H7 (cell line): ENCODE measurements around a stretch of chr15.

GRCh38 chr15:70075619-70076584, 21.8 kb downstream of the TLE3 start:
- RAMPAGE, long total RNA = no peak

DNA sequence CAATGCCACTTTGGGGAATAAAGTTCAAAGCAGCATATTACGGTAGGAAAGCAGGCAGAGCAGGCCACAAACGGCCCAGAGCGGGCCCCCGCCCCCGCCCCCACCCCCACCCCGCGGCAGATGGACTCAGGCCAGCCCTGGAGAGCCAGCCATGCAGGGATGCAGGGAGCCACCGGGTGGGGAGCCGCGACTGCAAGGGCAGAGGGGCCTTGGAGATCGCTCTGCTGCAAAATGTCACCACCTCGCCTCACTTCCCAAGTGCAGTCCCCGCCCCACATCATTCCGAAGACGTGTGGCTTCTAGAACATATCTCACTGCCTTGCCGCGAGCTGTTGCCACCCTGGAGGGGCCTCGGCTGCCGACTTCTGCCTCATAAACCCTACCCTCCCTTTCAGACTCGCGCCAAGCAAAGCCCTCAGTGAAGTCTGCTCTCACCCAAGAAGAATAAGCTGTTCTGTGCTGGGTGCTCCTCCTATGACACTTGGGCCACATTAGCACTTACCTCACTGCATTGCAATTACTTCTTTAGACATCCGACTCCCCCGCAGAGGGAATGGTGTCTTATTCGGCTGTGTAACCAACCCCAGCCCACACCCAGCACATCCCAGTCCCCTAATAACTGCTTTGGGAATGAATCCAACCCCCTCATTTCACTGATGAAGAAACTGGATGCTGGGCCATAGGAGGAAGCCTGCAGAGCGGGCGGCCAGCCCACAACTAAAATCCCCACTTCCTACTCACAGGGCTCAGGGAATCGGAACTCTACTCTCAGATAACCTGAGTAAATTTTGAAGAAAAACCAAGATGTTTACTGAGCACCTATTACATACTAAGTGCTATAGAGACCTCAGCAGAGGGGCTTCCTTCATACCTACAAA, 8.7 kb downstream of the TLE3 start:
- RAMPAGE, long total RNA = no peak

DNA sequence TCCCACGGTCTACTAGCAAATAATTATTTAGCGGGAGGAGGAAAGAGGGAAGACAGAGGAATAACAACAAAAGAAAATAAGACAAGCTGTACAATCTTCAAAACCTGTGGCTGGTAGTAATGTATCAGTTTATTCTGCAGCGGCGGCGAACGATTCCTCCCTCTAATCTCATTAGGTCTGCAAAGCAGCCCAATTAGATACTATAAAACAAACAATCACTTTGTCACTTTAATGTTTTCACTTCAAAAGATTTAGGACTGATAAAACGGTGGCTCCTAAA, 436 bp upstream of the TLE3 start:
- RAMPAGE, long total RNA = no peak

- RAMPAGE, long total RNA = no peak
Measured at GRCh38 chr15:70100024-70100598, 2.4 kb upstream of the TLE3 start.

DNA sequence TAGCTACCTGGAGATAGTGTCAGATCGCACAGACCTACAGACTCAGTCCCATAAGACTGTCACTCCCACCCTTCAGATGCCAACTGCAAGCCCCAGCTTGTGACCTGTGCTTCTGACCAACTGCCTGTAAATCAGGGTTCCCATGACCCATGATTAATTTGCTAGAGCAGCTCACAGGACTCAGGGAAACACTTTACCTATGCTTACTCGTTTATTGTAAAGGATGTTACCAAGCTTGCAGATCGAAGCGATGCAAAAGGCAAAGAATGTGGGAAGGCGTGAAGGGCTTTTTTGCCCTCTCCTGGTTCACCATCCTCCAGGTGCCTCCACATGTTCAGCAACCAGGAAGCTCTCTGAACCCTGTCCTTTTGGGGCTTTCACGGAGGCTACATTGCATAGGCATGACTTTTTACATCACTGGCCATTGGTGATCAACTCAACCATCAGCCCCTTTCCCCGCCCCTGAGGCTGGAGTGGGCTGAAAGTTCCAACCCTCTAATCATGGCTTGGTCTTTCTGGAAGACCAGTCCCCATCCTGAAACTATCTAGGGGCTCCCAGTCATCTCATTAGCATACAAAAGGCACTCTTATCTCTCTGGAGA, 52.8 kb downstream of the UACA start:
- RAMPAGE, long total RNA = no peak

DNA sequence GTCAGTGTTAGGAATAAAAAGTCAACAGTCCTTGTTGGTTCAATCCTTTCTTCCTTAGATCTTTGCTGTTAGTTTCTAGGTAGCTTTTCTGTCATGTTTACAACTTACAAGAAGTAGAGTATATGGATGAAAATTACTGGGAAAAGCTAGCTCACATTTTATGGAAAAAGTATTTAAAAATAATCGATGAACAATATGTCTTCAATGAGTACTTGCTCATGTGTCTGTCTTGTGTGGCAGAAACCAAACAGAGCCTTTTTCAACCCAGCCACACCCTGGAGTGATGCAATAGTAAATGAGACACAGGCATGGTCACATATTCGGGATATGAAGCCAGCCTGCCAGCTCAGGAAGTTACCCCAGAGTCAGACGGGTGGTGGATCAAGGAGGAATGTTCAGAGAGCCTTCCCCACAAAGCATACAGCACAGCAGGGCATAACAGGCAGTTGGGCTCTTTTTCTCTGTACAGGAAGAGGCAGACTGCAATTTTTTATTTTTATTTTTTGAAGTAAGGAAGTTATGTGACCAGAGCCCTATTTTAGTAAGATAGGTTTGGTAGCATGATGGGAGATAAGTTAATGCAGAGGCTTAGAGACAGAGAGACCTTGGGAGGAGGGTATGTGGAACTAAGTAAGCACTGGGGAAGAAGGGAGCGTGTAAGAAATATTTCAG, 27.3 kb downstream of the LARP6 start:
- RAMPAGE, long total RNA = no peak

- RAMPAGE, long total RNA = no peak
Measured at GRCh38 chr15:71114239-71114721, 991 bp upstream of the THSD4 start.

GRCh38 chr15:71116386-71116865, 1.2 kb downstream of the THSD4 start:
- RAMPAGE, long total RNA = no peak

- RAMPAGE, long total RNA = no peak
Measured at GRCh38 chr15:71186247-71186693, 71.0 kb downstream of the THSD4 start.

- RAMPAGE, long total RNA = no peak
Measured at GRCh38 chr15:71265842-71266971, 150.9 kb downstream of the THSD4 start.

- RAMPAGE, long total RNA = no peak
Measured at GRCh38 chr15:71337087-71337944, 222.0 kb downstream of the THSD4 start.

DNA sequence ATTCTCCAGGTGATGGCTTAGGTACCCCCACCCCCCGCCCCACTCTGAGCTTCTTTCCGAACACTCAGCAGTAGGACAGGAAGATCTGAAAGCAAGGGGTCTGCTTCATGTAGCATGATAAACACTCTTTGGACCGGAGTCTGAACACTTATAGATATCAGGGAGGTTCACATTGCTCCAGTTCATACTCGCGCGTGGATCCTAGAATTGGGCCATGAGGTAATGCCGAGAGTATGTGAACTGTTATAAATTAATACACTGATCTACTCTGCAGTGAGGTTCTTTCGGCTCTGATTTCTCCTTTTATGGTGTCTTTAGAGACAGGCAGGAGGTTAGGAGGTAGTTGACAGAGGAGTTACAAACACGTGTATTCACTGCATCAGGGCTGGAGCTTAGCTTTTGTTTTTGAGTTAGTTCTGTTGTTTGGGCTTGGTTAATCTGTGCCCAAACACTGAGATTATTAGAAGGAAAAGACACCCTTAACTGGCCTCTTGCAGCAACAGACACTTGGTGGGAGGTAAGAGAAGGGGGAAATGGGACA, 223.0 kb downstream of the THSD4 start:
- RAMPAGE, long total RNA = no peak

DNA sequence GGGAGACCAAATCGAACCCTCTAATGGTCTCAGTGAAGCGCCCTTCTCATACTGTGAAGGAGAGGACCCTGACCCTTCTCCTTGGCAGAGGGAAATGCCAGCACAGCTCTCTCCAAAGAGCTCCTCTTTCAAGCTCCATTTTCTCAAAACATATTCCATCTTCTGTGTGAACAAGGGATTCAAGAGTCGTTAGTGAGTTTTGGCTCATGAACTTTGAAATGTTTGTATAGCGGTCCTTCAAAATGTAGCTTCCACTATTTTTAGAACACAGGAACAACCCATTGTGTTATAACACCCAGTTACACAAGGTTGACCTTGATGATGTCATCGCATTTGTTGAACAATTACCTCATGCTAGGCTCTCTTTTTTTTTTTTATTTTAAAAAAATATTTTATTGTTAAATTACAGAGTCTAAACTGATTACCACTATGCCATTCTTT, 251.6 kb downstream of the THSD4 start:
- RAMPAGE, long total RNA = no peak

- RAMPAGE, long total RNA = no peak
Measured at GRCh38 chr15:71455055-71455527, 339.8 kb downstream of the THSD4 start.

DNA sequence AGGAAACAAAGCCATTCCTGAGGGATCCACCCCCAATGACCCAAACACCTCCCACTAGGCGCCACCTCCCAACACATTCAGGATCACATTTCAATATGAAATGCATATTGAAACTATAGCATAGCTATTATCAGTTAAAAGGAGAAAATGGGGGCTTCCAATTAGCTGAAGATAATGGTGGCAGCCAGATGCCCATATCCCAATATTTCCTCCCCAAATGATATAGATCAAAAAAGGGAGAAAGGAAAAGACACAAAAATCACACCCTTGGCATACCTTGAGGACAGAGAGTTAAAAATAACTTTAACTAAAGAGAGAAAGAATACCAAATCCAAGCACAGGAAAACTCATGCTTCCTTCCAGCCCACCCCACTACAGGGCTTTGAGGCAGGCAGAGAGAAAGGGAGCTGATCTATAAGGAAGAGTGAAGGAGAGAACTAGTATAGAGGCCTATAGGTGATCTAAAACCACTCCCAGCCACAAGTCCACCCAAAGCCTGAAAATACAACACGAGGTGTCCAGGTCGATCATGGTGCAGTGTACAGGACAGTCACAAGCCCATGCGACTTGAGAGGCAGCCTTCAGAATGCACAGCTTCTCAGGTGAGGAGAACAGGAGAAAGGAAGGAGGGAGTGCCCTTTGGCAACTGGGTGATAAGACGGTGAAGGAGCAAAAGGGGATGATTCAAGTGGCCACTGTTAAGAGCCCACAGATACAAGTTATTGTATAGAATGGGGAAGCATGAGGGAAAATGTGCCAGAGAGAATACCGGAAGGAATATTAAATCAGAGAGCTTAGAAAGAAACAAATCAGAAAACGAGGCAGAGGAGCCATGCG, 113.7 kb upstream of the NR2E3 start:
- RAMPAGE, long total RNA = no peak

DNA sequence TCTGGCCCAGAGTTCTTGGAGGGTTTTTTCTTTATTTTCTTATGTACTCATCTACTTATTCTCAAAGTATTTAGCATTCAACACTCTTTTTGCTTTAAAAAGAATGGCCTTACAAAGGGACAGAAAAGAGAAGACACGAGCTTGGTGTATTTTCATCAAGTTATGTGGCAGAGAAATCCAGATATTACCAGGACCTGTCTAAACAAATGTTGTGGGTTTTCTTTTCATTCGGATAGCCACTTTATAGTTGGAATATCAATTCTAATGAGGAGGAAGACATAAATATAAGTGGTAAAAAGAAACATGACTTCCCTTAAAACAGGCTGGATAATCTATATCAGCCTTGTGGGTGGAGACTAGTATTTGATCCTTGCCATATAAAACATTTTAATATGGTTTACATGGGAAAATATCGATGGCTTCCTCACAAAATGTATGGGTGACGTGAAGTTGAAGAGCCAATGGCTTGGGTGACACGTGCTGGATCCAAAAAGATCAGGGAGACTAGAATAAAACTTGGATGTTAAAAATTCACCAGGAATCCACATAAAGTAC, 29.5 kb upstream of the NR2E3 start:
- RAMPAGE, long total RNA = no peak

- RAMPAGE, long total RNA = no peak
Measured at GRCh38 chr15:72082070-72082735, 35.7 kb downstream of the MYO9A start.

- RAMPAGE, long total RNA = no peak
Measured at GRCh38 chr15:72198624-72198902, 976 bp upstream of the GRAMD2A start.

GRCh38 chr15:72480840-72482072, 7.1 kb downstream of the ARIH1 start:
- RAMPAGE, long total RNA = no peak

DNA sequence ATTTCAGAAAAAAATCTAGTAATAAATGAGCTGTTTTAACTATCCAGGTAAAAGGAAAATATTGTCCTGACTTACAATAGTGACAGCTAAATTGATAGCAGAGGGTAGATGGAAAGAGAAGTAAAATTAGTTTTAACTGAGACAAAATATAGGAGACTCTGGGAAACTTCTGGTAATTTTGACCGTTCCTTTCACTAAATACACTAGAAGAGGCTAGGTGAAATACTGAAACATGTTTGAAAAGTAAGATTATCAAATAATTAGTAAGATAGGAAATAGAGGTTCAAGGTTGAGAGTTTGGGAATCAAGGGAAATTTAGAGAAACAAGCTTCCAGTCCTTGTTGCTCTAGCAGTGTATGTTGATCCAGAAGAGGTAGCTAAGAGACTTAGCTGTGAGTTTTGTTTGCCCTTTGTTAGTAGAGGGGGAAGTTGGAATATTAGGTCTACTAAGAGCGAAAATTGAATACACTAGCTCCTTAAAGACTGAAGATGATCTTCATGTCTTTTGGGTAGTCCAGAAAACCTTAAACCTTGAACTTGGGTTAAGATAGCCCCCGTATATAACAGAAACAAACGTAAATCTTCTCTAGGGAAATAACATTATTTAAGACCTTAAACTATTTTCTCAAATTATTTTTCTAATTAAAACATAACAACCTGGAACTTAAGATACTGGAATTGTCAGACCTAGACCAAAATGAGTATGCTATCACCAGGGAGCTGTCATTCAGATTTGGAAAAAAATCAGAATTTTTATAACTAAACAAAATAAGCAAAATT, 56.0 kb downstream of the ARIH1 start:
- RAMPAGE, long total RNA = no peak